Bile duct (tissue), 1 donor: ENCODE data around the genes OR8D2 and OR8A1.

DNA sequence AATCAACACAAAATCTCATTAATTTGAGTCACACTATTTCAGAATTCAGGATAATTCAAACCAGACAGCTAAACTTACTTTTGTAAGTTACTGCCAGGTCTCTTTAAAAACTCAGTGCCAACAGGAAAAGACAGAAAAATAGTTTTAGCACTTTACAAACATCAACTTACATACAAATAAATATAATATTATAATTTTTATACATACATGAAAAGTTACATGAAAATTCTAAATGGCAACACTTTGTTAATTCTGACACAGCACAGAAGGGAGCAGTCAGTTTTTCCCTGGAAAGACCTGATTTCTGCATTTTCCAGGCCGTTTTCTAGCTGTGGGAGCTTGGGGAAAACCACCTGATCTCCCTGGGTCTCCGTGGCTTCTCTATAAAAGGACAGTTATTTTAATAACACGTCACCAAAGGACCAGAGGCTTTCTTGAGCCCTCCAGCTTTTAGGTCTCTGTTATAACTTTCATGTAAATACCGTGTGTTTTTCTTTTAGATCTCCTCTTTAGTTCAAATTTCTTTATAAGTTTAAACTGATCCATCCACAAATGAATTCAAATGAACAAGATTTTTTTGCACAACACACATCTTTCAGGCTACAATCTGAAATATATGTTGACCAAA is 220.3 kb upstream of the BLID start:
- PRO-cap: no peak

DNA sequence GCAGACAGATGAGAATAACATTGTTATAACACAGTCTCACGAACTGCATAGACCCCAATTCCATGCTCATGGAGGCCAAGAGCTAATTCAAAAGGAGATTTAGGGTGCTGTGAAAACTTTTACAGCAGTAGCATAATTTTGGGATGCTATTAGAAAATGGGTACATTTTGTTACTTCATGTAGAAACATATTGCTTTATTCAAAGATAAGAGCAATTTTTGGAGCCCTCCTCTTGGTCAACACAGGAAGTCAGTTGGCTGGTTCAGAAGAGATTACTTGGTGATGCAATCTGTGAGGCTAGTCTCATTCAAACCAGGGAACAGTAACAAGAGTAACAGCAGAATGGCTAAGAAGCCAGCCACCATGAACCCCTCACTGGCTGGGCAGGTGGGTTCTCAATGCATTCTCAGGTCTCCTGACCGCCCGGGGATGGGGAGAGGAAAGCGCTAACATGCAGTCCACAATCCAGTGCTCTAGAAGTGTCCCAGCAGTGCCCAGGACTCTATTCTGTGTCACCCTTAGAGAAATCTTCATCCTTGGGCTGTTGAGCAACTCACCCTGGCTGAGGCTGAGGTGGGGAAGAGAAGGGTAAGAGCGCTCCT is 262.3 kb upstream of the UBASH3B start:
- PRO-cap: no peak

- PRO-cap: no peak
These were observed 61.8 kb upstream of the CRTAM start for GRCh38 chr11:122776260-122777054.

- PRO-cap: no peak
These were observed 20.4 kb upstream of the JHY start for GRCh38 chr11:122862091-122862568.

DNA sequence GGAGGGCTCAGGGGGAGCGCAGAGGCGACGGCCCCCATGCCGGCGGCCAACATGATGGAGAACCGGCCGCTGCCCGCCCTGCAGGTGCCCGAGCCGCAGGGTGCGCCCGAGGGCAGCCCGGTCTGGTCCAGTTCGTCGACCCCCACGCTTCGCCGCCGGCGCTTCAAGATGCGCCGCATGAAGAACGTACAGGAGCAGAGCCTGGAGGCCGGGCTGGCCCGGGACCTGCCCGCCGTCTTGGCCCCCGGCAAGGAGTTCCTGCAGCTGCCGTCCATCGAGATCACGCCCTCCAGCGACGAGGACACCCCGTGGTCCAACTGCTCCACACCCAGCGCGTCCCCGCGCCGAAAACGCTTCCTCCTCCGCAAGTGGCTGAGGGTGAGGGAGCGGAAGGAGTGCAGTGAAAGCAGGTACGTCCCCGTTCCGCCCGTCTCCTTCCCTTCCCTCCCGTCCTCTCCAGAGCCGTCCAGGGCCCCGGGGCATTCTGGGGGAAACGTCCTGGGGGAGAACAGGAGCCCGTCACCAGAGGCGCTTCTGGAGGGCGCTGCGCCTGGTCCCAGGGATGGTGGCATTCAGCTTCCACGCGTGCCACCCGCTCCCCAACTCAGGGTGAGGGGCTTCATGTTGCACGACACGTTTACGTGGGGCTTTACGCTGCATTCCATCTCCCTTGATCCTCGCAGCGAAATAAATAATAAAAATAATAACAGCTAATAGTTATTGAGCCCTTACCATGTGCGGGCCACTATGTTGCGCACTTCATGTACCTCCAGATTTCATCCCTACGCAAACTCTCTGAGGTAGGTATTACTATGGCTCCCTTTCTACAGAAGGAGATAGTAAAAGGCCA is 913 bp downstream of the GRAMD1B start:
- PRO-cap: bidirectional peak, plus-strand start at position 367 of the sequence, minus-strand start at position 239 of the sequence

DNA sequence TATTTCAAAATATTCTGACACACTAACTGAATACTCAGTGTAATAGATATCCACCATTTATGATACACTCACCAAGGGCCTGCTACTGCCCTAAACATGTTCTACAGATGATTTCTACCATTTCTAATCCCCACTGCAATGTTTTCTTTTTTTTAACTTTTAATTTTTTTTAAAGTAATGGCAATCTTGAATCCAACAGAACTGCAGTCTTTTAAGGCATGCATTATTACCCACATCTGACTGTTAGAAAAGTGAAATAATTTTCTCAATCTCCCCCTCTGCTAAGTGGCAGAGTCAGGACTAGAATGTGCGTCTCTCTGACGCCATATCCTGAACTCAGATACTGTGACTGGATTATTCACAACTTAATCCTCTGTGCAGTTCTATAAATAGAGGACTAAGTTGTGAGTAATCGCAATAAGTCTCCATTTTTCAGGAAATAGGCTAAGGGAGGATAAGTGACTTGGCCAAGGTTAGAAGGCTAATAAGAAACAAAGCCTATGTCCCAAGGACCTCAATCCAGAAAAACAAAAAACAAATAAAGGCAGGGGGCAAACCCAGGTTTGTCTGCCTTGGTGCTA is 44.1 kb downstream of the GRAMD1B start:
- PRO-cap: no peak

- PRO-cap: bidirectional peak, plus-strand start at chr11:123588351, minus-strand start at chr11:123588130
These were observed 66.4 kb downstream of the SCN3B start for GRCh38 chr11:123587977-123588531.

GRCh38 chr11:124170809-124171463 is 12.2 kb upstream of the OR10D3 start:
- PRO-cap: no peak

GRCh38 chr11:124320119-124320370 is at the start of gene OR8D2:
Gene OR8D2, minus strand, starts transcription at chr11:124320197.
- PRO-cap: no peak

- PRO-cap: no peak
These were observed at the start of gene OR8A1 for GRCh38 chr11:124569600-124570172. Gene OR8A1, plus strand, starts transcription at chr11:124569997.

- PRO-cap: no peak
These were observed 3.9 kb downstream of the ESAM start for GRCh38 chr11:124758168-124758701.

DNA sequence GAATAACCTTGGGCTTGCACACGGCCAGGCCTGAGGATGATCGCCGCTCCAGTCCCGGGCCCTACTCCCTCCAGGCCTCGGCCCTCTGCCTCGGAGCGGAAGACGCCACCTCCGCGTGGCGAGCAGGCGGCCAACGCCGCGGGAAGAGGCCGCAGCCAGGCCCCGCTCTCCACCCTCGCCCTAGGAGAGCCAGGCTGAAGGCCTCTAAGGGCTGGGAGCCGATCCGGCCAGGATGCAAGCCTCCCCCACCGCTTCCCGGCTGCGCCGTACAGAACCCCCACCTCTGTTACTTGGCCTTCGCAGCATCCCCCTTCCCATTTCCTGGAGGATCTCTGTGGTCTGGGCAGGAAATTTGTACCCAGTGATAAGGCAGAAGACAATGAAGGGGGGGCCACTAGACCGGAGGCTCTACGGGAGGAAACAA is 2.6 kb downstream of the ESAM start:
- PRO-cap: no peak

- PRO-cap: no peak
These were observed 5.2 kb downstream of the ROBO4 start for GRCh38 chr11:124892340-124892983.

DNA sequence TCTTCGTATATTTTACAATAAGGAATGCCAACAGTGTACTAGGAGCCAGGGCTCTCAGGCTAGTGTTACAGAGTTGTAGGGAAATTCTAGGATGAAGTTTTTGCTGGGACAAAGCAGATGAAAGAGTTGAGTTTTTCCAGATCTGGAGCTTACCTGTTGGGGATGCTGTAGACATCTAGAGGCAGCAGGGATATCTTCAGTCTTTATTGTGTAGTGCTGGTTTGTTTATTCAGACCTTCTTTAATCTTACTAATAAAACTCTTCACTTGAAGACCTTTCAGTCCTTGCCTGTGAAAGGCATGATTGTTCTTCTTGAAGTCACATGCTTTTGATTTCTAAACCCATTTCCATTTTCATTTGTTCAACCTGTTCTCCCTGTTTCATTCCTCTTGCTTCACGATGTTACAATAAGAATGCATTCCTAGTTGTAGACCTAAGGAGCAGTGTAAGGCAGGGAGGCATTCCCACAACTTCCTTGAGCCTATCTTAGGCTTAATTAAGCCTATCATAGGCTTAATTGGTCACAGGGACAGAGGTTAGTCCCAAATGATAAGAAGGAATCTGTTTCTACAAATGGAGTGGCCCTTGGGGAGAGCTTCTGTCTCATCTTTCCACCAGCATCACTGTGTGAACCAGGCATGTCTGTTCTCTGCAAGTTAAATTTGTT is 7.8 kb upstream of the SLC37A2 start:
- PRO-cap: no peak

- PRO-cap: no peak
These were observed 110.7 kb downstream of the FEZ1 start for GRCh38 chr11:125385312-125385733.

- PRO-cap: no peak
These were observed 91.9 kb downstream of the FEZ1 start for GRCh38 chr11:125404033-125404732.

DNA sequence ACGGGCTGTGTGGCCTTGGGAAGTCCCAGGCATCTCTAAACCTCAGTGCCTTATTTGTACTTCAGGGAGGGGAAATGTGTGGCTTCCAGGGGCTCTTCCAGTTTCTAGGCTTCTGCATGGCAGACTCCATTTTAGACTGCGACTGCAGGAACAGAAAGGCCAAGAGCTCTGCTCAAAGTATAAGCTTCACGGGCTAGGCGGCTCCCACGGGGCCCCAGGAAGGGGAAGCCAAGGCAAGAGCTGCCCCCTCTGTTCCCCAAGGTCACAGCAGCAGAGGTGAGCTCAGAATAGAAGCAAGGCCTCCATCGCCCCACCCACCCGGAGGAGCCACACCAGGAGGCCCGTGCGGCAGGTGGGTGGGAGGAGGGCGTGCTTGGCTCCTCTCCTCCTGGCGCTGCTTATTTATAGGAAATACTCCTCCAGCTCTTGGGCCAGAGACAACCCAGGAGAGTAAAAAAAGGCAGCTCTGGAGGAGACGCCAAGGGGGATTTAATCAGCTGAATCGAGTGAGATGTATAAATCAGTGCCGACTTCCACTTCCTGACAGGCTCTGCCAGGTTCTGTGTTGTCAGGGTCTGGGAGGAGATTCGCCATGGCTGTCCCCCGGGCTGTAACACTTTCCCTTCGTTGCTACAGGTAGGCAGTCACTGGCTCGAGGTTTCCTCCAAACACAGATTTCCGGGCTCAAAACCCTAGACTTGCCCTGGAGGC is 87.8 kb downstream of the FEZ1 start:
- PRO-cap: no peak

DNA sequence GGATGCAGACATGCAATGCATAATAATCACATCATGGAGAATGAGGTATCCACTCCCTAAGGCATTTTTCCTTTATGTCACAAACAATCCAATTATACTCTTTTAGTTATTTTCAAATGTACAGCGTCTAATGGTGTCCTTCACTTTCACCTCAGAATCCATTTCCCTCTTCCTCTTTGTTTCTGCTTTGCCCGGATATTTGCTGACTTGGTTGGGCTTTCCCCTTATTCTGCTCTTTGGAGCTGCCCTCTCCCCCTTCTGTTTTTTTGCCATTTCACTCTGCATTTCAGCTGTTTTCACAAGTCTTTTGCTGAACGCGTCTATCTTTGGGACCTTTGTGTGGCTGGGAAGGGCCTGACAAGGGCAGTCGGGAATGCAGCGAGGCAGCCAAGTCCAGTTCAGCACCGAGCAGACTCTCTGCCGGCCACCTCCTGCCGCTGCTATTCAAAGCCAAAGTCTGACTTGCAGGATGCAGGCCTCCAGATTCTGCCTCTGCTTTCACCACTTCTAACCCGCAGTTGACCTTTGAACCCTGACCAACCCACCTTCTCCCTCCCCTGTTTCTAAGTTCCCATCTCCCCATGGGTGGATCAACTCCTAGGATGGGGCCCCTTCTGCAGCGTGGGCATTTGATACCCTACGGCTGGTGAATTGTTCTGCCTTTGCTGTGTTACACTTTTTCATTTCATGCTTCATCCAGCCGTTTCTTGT is 38.2 kb downstream of the FEZ1 start:
- PRO-cap: no peak

GRCh38 chr11:125570699-125571371 is 1.6 kb downstream of the EI24 start:
- PRO-cap: no peak

DNA sequence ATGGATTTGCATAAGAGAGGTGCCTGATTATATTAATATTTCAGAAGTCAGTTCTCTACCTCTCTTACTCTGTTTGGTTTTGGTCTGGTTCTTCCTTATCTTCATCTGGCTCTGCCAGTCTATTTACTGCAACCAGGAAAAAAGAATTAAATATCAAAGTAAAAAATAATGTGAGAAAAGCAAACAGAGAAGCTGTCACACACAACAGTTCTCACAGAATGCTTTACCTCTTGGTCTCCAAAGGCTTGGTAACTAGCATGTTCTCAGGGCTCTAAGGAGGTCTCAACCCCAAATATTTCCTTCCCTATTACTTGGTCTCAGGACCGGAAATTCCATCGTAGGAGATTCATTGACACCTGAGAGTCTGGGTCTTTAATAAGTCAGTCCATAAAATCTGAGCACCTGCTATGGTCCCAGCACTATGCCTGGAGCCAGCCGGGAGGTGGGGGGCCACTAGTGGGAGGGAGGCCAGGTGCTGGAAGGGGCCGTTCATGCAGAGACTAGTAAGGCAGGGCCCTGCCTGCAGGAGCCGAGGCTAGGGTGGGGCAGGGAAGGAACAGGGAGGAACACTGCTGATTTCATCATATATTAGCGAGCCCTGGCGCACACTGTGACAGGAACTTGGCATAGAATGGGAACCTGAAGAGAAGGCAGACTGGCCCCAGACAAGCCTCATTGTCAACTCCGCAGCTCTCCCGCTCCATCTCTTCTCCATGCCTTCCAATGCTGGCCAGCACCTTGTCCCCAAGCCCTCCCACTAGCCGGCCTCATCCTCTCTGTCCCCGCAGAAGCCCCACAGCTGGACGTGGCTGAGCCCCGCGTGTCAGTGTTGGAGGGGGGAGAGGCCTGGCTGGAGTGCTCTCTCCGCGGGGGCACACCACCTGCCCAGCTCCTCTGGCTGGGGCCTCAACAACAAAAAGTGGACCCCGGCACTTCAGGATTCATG is 7.0 kb downstream of the VSIG10L2 start:
- PRO-cap: no peak